Thoracic aorta (tissue), 1 donor: ENCODE measurements around a stretch of chr1.

DNA sequence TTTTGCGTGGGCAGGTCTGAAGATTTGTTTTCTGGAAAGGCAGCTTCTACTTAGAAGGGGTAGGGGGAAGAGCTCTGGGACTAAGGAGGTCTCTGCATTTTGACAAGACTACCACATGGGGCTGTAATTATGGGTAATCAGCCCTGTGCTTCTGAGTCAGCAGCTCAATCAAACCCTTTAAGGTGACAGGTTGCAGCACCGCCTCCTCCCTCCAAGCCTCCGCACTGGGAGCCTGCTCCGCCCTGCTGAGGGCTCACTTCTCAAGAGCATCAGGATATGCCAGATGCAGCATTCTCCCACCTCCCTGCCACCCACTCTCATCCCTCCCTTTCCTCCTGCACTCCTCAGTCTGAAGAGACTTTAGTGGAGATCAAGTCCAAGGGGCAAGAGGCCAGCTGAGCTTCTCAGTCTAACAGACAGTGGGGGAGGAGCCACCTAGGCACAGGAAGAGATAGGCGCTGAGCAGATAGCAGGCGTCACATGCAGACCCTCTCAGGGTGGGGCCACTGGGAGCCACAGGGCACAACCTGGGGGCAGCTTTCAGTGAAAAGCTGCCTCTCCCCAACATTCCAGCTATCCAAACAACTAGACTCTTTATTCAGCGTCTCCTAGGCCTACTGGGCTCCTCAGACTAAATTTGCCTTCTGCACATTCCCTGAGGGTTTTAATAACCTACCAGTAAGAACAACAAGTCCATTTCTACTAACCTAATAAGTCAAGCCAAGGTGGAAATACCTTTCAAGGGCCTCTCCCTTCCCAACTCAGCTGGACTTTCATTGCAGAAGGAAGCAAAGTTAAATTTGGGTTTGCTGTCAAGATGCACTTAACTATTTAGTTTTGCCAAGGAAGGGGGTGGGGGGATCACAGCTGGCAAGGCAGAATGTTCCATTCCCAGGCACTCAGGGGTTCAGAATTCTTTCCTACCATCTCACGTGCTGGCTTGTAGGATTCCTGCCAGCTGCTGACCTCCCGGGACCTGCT lies 30.1 kb downstream of the SLC30A1 start:
- RAMPAGE, long total RNA = no peak

GRCh38 chr1:211577151-211577696 lies 1.7 kb downstream of the SLC30A1 start:
- RAMPAGE, long total RNA = no peak

- RAMPAGE, long total RNA = no peak
Observed at GRCh38 chr1:211577697-211578453, 1.1 kb downstream of the SLC30A1 start.

- RAMPAGE, long total RNA = no peak
Observed at GRCh38 chr1:211648963-211649392, 26.4 kb downstream of the NEK2 start.

DNA sequence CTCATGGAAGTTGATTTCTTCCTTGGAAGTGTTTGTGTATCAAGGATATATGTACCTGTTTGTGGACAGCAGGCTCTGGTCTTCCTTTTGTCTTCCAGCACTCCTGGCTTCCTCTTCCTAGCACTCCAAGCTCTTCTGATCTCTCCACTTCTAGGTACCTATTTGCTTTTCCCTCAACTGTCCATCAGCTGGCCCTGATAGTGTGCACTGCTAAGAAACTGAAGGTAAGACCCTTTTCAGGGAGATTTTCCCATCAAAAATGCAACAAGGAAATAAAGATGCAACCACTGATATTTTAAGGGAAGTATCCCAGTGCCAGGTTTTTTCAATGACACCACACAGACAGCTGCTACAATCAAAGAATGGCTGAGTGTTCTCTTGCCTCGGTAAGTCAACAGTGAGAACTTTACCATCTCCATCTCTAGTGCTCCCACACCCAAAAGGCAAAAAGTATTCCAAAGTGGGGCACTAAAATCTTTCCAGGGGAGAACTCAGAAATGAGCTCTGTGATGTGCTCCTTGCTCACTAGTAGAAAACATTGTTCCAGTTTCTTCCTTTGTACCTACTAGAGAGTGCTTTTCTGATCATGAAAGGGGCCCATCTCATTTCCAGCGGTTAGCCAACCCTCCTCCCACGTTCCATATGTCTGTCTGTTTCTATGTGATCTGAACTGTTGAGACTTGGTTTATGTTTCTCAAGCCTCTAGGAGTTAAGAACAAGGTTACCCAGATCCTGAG lies 67.5 kb upstream of the NEK2 start:
- RAMPAGE, long total RNA = no peak

GRCh38 chr1:211925062-211925518 lies 94.5 kb upstream of the LPGAT1 start:
- RAMPAGE, long total RNA = no peak

DNA sequence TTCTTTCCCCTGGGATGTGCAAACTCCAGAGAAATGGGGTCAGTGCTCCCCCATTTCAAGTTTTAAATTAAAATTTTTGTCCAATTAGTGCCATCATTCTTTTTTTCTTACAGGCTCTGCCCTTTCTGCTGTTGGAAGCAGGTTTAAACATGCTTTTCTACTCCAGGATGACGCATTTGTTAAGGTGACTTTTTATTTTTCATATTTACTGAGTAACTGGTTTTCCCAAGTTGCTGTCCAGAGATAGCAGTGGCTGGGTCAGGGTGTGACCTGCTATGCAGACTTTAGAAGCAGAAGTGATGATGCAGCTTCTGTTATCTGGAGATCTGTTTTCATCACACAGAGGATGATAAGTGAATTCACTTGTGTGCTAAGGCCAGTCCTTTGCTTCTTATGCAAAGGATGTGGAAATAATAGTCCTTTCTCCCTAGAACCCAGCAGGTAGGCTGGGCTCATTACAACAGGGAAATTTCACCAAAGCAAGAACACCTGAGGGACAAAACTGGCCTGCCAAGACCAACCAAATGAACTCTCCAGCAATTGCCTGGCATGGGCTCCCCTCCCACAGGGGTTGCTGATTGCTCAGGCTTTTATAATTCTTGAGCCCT lies 97.7 kb upstream of the LPGAT1 start:
- RAMPAGE, long total RNA = no peak

DNA sequence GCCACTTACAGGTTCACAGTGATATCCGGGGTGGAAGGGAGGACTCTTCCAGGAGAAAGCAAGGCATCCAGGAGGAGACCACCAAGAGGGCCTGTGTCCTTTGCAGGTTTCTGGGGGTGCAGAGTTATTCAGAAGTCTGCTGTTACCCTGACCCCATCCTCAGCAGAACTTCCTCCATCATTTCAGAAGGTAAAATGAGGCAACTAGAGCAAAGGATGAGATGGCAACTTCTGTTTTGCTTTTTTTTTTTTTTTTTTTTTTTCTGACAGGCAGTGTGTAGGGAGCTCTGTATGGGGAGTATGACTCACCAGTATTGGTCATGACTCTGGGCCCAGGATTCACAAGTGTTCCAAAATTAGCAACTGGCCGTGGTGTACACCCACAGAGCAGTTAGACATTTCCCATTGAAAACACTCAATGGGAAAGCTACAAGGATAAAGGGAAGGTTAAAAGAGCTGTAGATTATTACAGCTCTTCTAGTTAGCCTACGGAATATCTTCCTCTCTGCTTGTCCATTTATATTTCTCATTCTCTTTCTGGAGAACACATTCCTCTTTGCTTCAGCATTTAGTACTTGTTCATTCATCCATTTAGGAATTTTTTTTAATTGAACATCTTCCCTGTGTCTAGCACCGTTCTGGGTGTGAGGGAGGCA lies 50.6 kb upstream of the PPP2R5A start:
- RAMPAGE, long total RNA = no peak

GRCh38 chr1:212242074-212242789 lies 43.0 kb upstream of the PPP2R5A start:
- RAMPAGE, long total RNA = no peak

- RAMPAGE, long total RNA = no peak
Observed at GRCh38 chr1:212364498-212365519, 49.9 kb downstream of the PACC1 start.

- RAMPAGE, long total RNA = no peak
Observed at GRCh38 chr1:212525458-212525856, 83.1 kb upstream of the ATF3 start.

DNA sequence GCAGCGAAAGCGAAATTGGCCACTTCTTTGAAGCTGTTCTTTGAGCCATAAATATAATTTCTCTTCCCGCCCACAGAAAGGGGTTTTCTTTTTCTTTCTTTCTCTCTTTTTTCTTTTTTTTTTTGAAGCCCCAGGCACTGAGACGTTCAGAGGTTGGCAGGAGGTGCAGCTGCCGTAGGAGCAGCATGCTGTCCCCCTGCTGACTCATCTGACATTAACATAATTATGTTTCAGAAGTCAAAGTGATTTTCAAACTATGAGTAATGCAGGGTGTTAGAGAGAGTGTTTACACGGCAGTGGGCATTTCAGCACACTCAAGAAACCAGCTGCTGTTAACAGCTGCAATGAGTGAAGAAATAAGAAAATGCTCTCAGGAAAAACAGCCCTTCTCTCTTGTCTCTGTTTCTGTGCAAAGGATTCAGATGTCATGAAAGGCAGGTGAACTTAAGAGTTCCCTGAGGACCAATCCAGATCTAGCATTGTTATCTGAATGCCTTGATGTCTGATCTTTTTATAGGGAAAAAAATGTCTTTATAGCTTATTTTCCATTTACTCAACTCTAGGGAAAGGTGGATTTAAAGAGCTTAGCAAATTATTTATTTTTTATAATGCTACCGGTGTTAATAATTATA lies 41.4 kb upstream of the ATF3 start:
- RAMPAGE, long total RNA = no peak

- RAMPAGE, long total RNA = no peak
Observed at GRCh38 chr1:212606458-212607125, 2.0 kb upstream of the ATF3 start.

GRCh38 chr1:212609694-212610237 lies 1.2 kb downstream of the ATF3 start:
- RAMPAGE, long total RNA = no peak

DNA sequence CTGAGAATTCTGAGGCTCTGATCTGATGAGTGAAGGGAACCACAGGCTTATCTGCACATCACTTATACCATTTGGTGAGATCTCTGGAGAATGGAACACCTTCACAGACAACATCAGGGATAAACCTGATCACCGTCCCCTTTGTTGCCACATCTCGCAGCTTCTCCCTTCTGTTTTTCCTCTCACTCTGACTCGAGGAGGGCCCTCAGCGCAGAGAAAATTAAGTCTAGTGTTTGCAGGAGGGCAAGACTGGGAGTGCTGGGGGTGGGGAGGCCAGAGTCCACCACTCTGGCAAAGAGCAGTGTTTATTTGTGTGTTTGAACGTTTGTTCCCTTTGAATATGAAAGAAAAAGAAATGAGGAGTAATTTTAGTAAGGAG lies 29.0 kb upstream of the BATF3 start:
- RAMPAGE, long total RNA = no peak

- RAMPAGE, long total RNA = no peak
Observed at GRCh38 chr1:212749791-212750614, 41.6 kb downstream of the NSL1 start.

- RAMPAGE, long total RNA = no peak
Observed at GRCh38 chr1:212924629-212925029, 25.7 kb upstream of the VASH2 start.

DNA sequence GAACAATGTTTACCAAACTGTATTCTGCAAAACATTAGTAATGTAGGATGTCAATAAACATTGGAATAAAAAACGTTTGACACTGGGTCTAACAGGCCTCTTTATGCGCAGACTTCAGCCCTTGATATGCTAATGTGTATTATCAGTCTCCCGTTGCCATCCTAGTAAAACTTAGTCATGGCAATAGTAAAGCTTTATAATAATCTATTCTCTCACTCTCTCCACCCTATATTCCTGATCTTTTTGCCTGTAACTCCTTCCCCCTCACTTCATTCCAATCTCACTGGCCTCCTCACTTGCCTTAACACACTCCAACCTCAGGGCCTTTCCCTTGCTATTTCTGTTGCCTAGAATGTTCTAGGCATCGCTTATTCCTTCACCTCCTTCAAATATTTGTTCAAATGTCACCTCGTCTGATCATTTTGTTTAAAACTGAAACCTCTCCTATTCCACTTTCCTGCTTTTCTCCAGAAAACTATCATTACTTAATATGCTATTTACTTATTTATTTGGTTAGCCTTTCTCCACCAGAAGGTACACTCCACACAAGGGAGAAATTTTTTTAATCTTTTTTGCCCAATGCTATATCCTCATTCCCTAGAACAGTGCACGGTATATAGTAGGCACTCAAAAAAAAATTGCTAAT lies 10.0 kb downstream of the ANGEL2 start:
- RAMPAGE, long total RNA = no peak

DNA sequence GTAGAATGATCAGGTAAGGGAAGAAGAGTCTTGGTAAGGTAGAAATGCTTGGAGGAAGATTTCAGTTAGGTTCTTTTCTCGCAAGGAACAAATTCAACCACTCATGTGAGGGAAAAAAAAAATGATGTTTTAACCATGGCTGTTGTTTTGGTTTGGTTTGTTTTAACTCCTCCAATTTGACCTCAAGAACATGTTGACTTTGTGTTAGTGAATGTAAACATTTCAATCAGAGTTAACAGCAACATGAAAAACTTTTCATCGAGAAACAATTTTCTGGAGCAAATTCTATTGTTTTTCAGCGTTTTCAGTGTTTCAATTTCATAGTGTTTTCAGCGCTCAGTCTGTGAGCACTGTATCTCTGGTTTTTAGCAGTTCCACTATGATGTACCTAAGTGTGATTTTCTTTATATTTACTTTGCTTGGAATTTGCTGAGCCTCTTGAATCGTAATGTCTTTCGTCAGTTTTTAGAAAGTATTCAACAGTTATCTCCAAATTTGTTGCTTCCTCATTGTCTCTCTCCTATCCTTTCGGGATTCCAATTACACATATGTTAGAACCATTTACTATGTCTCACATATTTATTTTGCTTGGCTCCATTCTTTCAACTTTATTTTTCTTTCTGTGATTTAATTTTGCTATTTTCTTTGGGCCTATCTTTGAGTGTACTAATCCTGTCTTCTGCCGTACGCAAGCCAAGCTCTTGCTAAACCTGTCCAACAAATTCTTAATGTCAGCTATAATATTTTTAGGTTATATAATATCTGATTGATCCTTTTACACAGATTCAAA lies 48.8 kb upstream of the PROX1 start:
- RAMPAGE, long total RNA = no peak

DNA sequence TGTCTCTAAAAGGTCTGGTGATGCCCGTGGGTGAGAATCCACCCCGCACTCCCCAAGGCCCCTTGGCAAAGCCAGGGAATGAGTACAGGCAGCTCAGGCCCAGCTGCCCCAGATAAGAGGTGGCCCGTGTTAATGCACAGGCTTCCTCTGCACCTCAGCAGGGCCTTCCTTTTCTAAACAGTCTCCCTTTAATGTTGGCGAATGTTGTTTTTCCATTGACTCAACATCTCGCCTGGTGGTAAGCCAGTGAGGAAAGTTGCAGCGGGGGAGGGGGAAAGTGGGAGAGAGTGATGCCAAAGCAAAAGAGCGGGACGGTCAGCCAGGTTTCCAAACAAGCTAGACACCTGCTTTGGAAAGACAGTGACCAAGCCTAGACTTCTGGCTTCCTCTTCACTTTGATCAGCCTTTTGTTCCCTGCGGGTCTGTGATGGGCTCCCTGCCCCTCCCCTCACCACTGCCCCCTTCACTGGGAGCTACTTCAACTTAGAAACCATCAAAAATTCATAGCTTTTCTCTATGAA lies 10.3 kb upstream of the PROX1 start:
- RAMPAGE, long total RNA = no peak